Thoracic aorta endothelial cell (primary cell): Measurements from ENCODE around the gene ANGPTL2.

DNA sequence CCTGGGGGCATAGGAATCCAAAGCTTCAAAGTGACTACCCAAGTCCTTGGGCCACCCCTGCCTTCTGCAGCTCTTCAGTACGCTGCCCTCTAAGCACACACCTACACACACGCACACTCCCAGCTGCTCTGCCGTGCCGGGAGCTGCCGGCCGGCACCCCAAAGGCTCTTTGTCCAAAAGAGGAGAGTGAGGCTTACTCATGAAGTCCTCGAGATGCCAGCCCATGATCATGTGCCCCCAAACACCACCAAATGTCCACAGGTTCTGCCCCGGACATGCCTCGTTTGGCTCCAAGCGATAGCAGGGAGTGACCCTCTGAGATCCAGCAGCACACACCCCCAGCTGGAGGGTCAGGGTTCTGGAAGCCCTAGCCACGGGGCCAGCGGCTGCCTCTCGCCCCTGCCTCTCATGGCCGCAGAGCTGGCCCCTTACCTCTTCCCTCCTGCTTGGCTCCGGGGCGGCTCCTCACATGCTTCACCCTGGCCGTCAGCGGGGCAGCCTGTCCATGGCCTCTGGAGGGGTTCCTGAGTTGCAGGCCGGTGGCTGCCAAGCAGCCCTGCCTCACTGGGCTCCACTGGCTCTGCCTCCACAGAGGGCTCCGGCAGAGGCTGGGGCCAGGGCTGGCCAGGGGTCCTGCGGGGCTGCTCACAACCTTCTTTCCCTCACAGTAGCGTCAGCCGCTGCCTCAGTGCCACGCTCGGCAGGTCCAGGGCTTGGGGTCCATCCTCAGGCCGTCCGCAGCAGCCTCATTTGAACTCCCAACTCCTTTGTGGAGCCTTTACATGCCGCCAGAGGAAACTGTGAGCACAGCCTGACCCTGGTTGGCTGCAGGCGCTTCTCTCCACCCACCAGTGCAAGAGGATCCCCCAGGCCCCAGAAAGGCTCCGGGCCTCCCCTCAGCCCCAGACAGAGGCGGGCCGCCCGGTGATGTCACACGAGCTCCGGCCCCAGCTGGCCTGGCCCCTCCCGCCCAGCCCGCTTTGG, at the start of gene ANGPTL2:
ANGPTL2 (minus strand) TSS at position 753 of the 984 bp plus-strand sequence.
- CAGE, long polyA plus RNA = no peak

DNA sequence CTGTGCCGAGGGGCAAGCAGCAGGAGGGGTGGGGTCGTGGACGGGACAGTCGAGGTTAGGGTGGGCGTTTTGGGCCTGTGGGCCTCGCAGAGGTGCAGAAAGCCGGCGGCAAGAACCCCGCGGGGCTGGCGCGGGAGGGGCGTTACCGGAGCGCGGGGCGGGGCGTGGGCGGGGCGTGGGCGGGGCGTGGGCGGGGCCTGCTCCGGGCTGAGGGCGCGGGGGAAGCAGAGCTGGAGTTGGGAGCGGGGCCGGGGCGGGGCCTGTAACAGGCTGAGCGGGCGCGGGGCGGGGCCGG, 39.9 kb upstream of the GARNL3 start:
- CAGE, long polyA plus RNA = no peak

- CAGE, long polyA plus RNA = no peak
Measured at GRCh38 chr9:127225090-127226266, 39.1 kb upstream of the GARNL3 start.

GRCh38 chr9:127449325-127450352, 1.6 kb downstream of the RPL12 start:
- CAGE, long polyA plus RNA = no peak

DNA sequence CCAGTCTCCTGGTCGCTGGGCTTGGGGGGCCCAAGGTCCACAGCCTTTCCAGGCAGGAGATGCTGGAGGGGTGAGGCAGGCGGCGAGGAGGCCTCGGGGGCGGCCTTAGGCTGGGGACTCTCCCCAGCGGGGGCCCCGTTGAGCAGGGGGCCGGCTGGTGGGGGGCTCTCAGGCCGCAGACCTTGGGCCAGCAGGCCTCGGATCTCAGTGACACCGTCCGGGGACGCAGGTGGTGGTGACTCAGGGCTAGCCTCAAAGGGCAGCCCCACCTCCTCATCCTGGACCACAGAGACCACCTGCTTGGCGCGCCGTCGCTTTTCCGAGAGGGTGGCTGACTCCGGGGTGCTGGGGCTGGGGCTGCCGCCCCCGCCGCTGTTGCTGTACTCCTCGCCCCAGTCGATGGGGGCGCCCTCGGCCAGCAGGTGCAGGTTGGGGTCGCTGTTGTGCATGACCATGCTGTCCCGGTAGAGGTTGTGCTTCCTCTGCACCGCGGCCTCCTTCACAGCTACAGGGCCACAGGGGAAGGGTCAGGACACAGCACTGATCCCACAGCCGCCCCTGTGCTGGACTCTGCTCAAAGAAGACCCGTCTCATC, 55.7 kb downstream of the LRSAM1 start:
- CAGE, long polyA plus RNA = no peak

DNA sequence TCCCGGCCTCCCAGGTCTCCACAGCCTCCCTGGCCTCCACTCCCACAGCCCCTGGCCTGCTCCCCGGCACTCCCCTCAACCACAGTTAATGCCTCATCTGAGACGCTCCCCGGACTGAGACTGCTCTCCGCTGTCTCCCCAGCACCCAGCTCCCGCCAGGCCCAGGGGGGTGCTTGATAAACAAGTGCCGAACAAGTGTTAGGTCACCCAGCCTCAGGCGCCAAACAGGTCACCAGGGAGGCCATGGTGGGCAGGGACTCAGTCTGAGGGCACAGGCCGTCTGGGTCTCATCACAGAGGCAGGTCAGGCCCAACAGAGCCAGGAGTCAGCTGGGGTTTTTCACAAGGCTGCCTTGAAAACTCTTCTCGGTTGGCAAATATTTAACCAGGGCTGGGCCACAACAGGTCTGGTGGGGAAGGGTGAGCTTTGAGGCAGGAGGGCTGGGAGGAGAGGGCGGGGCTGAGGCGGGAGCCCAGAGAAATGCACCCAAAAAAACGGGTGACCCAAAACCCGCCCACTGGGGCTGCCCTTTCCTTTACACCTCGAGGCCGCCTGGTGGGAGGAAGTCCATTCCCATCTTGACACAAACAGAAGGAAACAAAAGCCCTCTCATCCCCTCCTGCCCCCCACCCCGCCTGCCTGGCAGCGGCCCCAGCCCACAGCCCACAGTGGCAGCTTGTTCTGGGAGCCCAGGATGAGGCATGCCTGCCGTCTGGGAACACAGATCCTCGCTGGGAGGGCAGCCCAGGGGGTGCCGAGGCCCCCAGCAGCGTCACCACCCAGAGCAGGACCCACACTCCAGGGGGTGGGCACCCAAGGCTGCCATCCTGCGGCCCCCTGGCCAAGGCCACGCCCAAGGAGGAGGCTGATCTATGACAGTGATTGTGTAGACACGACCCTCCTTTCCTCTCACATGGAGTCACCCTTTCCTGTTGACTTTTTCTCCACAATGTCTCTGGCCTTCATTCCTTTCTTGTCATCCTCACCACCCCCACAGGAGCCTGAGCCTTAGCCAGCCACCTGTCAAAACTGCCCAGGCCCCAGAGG, 23.3 kb downstream of the NIBAN2 start:
- CAGE, long polyA plus RNA = no peak

- CAGE, long polyA plus RNA = no peak
Measured at GRCh38 chr9:127546300-127547001, 22.4 kb downstream of the NIBAN2 start.

- CAGE, long polyA plus RNA = no peak
Measured at GRCh38 chr9:127562729-127563351, 6.0 kb downstream of the NIBAN2 start.

DNA sequence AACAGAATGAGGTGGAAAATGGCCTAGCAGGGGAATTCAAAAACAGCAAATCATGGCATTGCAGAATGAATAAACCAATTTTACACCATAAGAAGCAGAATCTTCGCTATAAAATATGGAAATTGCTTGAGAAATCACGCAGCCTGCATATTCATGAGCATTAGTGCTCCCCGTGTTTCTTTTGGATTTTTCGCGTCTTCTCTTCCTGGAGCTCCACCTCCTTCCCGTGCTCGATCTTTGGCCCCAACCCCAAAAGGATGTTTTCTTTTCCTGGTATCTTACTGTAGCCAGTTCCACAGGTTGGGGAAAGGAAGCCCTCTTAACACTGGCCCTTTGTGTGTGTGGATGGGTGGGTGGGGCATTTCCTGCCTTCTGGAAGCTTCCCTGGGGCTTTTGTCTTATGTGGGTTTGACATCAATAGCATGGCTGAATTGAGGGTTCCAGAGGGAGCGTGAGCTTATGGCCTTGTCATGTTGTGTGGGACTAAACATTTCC, 21.9 kb downstream of the STXBP1 start:
- CAGE, long polyA plus RNA = no peak

DNA sequence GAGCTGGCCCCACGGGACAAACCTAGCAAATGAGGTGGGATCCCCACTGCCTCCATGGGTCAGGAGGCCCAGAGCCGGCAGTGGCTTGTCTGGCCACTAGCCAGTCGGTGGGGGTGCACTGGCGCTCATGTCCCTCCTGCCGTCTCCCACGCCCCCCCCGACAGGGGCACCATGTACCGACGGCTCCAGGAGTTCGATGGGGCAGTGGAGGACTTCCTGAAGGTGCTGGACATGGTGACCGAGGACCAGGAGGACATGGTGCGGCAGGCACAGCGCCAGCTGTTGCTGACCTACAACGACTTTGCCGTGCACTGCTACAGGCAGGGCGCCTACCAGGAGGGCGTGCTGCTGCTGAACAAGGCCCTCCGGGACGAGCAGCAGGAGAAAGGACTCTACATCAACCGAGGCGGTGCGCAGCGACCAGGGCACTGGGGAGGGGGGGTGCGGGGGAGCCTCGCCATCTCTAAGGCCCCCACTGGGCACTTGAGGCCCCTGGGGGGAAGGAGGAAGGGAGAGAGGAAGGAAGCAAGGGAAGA, 8.1 kb downstream of the TTC16 start:
- CAGE, long polyA plus RNA = no peak

DNA sequence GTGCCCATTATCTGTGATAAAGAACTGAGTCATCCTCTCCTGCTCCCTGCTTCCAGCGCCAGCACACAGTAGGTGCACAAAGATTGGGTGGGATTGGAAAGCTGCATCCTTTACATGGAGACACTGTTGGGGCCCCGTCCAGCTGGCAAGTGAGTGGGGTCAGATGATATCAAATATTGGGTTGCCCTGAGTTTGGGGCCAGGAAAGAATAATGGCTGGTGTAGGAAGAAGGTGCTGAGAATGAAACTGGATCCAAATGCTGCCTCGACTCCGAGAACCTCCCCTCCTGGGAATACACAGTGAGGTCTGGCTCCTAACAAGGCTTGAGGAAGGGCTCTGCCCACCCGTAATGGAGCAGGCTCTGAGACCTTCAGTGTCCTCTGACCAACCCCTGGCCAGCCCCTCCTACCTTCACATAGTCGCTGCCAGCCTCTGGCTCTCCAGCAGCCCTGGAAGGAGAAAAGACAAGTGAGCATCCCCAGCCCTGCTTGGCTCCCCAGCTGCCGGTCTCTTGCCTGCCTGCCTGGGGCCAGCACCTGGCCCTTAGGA, 17.2 kb downstream of the SH2D3C start:
- CAGE, long polyA plus RNA = no peak

- CAGE, long polyA plus RNA = no peak
Measured at GRCh38 chr9:127776731-127777363, 1.6 kb downstream of the SH2D3C start.

DNA sequence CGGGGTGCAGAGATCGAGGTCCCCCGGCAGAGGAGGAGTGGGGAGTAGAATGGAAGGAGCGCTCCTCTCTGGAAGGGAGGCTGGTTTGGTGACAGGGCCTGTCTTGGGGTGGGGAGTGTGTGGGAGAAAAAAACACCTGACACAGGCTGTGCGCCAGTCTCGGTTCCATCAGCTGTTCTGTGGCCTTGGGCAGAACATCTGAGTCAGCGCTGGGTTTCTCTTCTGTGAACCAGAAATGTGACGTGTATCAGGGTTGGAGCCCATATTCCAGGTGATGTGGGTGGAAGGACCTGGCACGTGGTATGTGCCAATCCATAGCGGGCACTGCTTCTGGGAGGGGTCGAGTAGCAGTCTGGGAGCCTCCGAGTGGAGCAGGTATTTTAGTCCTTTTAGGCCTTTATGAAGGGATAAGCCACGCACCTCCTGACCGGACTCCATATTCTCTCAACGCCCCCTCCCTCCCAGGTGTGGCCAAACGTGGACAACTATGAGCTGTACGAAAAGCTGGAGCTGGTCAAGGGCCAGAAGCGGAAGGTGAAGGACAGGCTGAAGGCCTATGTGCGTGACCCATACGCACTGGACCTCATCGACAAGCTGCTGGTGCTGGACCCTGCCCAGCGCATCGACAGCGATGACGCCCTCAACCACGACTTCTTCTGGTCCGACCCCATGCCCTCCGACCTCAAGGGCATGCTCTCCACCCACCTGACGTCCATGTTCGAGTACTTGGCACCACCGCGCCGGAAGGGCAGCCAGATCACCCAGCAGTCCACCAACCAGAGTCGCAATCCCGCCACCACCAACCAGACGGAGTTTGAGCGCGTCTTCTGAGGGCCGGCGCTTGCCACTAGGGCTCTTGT, 3.1 kb downstream of the CDK9 start:
- CAGE, long polyA plus RNA = no peak

DNA sequence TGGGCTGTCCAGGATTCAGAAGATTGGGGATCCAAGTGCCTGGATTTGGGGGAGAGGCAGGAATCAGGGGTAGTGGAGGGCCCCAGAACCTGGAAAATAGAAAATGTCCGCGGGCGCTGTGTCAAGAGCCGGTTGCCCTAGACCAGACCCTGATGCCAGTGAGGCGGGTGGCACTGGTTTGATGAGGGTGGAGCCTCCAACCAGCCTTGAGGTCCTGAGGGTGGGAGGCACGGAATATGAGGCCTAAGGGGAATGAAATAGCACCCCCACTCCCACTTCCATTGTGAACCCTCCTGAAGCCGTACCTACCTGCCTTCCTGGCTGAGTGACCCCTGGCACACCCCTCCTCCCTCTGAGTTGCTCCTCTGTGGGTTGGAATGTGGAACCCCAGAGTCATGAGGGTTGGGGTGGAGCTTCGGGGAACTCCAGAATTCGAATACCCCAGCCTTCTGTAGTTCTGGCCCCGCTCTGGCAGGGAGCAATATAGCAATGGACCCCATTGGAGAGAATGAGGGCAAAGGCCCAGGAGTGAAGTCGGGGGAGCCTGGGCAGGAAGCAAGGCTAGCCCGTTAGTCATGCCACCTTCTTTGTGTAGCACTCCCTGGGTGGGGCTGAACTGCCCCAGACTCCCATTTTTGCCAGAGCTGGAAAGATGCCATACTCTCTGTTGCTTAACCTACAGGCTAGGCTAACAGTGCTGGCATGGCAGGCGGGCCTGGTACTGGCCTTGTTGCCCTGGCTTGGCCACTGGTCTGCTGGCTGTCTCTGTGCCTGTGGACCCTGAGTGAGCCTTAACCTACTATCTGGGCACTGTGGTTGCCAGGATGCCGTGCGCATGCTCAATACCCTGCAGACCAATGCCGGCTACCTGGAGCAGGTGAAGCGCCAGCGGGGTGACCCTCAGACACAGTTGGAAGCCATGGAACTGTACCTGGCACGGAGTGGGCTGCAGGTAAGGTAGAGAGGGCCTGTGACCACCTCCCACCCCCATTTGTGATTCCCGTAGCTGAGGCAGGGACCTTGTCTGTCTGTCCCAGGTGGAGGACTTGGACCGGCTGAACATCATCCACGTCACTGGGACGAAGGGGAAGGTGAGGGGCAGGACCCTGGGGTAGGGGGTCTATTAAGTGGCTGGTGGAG, 1.1 kb downstream of the FPGS start:
- CAGE, long polyA plus RNA = no peak

GRCh38 chr9:127817579-127818276, 15.0 kb downstream of the FPGS start:
- CAGE, long polyA plus RNA = no peak

GRCh38 chr9:127829201-127829711, 25.2 kb downstream of the ENG start:
- CAGE, long polyA plus RNA = no peak

DNA sequence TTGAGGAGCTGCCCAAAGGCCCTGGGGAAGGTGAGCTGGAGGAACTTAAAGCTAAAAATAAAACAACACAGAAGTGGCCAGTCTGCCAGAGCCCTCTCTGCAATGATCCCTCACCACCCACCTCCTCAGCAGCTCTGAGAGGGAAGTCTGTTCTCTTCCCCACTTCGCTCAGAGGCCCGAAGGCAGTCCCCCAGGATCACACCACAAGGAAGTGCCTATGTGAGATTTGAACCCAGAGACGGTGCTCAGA, 879 bp downstream of the ENG start:
- CAGE, long polyA plus RNA = no peak

- CAGE, long polyA plus RNA = no peak
Measured at GRCh38 chr9:127882527-127882945, 5.1 kb upstream of the AK1 start.

GRCh38 chr9:127927133-127927862, 3.3 kb downstream of the PIP5KL1 start:
- CAGE, long polyA plus RNA = no peak

DNA sequence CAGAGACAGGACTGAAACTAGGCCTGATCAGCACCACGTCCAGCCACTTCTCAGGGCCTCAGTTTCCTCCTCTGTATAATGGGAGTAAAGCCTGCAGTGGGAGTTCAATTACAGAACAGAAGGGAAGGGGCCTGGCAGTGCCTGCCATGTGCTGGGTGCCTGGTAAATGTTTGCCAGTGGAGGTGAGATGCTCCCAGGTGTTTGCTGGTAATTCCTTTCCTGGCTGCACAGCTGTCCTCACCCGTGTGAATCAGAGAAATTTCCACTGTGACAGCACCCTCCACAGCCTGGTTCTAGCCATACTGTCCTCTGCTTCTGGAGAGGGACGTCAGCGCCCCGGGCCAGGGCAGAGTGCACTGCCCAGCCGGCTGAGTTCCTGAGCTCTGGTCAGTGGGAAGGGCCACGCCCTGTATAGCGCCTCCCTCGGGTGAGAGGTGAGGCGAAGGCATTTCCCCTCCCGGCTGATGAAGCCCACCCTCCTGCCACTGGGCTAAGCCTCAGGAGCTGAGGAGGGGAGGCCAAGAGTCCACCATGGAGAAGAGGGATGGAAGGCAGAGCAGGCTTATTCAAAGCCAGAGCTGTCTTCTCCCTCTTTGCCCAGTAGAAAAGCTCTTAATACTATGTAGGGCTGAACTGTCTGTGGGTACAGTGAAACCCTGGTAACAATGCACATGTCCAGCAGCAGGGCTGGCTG, 14.4 kb upstream of the DPM2 start:
- CAGE, long polyA plus RNA = no peak